ENCODE measurements around a stretch of chr3.

GRCh38 chr3:128424481-128425214 is 42.0 kb downstream of the DNAJB8 start:
- PRO-cap, result no peak

DNA sequence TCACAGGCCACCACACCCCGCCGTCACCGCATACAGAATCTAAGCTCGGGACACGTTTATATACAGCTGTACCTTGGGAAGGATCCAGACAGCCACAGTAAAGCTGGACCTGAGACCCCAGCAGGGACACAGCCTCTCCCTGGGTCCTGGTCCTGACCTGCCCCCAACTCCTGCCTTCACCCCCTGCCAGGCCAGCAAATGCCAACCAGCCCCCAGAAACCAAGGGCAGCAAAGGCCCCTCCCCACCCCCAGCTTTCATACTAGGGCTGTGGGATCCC is 13.0 kb upstream of the DNAJB8 start:
- PRO-cap, result no peak

DNA sequence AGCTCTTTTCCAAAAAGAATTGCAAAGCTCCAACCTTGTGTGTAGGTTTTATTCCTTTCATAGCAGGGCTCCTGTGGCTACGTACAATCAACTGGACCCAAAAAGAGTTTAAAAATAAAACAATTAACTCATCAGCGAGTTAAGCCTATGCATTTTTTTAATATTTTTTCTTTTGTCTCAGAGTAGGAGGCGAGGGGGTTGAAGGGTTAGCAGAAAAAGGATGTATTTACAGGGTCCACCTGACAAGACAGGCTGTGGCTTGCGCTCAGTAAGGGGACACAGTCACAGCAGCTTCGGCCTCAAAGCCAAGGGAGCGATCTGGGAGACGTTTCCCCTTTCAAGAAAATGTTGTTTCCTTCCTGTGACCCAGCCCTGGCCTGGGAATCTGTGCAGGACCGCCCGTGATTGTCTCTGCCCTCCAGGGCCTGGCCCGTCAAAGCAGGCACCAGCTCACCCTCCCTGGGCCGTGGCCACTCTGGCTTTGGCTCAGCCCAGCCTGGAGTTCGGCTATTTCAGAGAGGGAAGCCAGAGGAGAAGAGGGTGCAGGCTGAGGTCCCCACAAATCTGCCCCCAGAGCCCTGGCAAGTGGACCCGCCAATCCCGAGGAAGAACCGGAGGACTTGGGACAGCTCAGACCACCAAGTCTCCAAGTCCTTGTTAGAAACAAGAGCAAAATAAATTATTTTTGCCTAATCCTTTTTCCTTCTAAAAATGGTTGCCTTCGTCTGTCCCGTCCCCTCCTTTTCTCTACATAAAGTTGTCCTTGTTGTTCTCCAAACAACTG is 12.8 kb downstream of the GATA2 start:
- PRO-cap, result no peak

DNA sequence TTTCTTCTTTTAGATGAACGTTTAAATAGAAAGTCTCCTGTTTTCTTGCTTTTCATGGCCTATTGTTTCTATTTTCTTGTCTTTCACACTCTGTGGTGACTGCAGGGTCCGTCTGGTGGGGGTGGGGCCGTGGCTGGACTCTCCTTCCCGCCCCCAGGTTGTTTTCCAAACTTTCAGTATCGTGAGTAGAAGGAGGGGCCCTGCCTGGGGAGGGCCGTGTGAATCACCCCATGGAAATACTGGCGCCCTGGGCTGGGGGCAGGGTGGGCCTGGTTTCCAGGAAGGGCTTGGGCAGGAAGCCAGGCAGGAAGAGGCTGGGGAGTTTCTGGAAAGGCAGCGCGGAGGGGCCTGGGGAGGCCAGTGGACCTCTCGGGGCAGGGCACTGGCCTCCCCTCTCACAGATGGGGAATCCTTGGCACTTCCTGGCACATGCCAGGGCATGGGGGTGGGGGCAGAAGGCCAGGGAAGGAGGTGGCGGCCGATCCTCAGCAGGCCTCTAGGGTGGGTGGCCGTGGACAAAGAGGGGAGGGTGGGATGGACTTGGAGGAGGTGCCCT is 56.3 kb upstream of the GATA2 start:
- PRO-cap, result no peak

GRCh38 chr3:128555132-128555995 is 62.4 kb upstream of the GATA2 start:
- PRO-cap, result unidirectional peak, minus-strand start at chr3:128555754

- PRO-cap, result no peak
Measured at GRCh38 chr3:128618455-128618850, 32.2 kb downstream of the RPN1 start.

DNA sequence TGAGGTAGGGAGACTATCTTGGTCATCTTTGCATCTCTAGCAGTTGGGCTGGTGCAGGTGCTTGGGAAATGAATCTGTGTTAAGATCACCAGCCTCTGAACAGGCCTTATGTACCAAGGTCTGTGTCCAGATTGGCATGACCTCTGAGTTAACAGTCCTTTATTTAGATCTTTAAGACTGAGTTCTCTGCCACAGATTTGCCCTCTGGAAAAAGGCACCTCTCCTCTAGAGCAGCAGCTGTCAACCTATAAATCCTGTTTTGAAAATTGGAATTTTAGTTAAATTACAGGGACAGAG is 35.4 kb downstream of the RAB7A start:
- PRO-cap, result no peak

DNA sequence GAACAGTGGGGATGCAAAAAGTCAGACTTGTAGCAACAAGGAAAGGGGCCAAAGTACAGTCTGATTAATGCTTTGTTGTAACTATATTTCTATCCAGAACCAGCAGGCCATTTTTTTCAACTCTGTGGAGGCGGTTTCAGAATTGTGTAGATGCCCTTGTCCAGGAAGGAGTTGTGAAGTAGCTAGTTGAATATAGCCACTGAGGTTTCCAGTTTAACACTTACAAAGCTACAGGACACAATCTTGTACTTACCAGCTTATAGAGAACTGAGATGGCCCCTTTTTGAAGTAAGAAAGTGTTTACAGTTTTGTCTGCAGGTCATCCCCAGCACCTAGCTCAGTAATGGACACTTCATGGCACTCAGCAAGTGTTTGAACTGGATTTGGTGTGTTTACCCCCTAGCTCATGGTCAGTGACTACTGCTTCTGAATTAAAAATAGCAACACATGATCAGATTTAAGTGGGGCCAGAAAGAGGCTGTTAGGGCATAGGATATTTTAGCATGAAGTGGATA is 54.3 kb downstream of the RAB7A start:
- PRO-cap, result no peak

DNA sequence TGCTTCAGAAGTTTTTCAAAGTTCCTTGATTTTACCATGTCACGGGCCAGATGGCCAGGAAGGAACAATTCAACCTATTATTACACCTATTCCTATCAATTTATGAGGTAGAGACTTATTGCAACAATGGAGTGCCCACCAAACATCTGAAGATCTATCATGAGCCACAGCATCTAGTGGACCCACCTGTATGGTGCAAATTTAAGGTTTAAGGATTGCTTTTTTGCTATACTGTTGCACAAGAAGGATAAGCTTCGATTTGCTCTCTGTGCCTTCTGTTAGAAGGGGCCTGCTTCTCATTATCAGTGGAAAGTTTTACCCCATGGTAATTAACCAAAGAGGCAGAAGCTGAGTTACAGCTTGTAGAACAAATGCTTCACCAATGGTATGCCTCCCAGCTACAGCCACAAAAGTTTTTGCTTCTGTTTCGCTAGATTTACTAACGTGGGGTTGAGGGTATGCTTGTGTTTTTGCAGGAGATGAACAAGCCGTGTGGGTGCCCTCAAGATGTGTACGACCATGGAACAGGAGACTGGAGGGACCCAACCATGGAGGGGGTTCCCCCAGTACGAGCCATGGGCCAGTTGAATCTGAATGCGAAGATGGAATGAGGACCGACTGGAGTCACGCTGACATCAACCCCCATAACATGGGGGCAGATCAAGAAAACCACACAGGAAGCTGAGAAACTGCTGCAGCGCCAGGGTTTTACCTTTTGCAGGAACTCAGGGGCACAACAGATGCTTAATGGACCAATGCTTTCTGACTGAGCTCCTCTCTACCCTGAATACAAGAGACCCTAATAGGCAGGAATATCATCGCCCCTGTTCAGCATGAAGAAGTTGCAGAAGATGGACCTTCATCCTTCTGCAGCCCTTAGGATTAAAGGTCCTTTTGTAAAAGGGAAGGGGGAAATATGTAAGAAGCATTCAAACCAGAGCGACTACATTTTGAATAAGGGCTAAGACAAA is 43.5 kb downstream of the ACAD9 start:
- PRO-cap, result no peak

DNA sequence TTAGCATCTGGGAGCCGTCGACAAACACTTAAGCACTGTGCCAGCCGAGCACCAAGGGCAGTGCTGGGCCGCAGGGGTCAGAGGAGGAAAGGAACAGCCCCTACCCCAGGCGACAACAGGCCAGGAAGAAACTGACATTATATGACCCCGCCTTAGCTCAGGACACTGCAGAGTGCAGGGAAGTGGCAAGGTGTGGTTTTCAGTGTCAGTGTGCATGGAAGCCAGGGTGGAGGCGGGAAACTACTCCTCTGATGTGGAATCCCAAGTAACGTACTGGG is 1.8 kb downstream of the EFCC1 start:
- PRO-cap, result no peak

DNA sequence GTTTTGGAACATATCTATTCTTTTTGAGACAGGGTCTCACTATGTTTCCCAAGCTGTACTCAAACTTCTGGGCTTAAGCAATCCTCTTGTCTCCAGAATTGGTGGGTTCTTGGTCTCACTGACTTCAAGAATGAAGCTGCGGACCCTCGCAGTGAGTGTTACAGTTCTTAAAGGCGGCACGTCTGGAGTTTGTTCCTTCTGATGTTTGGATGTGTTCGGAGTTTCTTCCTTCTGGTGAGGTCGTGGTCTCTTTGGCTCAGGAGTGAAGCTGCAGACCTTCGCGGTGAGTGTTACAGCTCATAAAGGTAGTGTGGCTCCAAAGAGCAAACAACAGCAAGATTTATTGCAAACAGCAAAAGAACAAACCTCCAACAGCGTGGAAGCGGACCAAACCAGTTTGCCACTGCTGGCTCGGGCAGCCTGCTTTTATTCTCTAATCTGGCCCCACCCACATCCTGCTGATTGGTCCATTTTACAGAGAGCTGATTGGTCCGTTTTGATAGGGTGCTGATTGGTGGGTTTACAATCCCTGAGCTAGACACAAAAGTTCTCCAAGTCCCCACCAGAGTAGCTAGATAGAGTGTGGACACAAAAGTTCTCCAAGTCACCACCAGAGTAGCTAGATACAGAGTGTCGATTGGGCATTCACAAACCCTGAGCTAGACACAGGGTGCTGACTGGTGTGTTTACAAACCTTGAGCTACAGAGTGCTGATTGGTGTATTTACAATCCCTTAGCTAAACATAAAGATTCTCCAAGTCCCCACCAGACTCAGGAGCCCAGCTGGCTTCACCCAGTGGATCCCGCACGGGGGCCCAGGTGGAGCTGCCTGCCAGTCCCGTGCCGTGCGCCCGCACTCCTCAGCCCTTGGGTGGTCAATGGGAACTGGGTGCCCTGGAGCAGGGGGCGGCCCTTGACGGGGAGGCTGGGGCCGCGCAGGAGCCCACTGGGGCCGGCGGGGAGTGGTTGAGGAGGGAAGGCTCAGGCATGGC is 7.2 kb downstream of the GP9 start:
- PRO-cap, result no peak

DNA sequence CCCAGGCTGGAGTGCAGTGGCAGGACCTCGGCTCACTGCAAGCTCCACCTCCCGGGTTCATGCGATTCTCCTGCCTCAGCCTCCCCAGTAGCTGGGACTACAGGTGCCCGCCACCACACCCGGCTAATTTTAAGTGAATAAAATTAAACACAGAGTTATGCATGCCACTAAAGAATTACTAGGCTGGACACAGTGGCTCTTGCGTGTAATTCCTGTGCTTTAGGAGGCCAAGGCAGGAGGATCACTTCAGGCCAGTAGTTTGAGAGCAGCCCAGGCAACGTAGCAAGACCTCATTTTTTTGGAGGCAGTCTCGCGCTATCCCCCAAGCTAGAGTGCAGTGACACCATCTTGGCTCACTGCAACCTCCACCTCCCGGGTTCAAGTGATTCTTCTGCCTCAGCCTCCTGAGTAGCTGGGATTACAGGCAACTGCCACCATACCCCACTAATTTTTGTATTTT is 4.7 kb upstream of the ISY1 start:
- PRO-cap, result no peak

DNA sequence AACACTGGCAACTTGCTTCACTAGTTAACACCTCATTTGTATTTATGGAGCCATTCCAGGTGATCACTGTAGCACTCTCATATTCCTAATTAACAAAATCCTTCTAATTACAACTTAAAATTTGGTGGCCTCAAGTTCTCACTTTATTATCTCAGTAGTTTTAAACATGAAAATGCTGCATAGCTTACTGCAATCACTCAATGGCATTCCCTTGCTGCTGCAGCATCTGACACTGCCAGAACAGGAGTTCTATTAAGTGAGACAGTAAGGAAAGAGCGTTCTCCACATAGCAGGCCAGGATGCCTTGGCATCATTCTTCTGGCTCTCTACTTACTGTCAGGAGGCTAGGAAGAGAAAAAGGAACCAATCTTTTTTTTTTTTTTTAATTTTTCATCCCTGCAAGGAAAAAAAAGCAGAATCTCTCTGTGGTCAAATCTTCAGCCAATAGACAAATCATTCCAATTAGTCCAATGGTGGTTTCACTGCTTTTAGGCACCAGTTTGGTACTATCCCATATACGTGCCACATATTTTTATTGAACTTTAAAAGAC is 3.2 kb downstream of the CNBP start:
- PRO-cap, result no peak

GRCh38 chr3:129183982-129184250 is 220 bp upstream of the CNBP start:
- PRO-cap, result bidirectional peak, plus-strand start at chr3:129184113, minus-strand start at chr3:129183896

DNA sequence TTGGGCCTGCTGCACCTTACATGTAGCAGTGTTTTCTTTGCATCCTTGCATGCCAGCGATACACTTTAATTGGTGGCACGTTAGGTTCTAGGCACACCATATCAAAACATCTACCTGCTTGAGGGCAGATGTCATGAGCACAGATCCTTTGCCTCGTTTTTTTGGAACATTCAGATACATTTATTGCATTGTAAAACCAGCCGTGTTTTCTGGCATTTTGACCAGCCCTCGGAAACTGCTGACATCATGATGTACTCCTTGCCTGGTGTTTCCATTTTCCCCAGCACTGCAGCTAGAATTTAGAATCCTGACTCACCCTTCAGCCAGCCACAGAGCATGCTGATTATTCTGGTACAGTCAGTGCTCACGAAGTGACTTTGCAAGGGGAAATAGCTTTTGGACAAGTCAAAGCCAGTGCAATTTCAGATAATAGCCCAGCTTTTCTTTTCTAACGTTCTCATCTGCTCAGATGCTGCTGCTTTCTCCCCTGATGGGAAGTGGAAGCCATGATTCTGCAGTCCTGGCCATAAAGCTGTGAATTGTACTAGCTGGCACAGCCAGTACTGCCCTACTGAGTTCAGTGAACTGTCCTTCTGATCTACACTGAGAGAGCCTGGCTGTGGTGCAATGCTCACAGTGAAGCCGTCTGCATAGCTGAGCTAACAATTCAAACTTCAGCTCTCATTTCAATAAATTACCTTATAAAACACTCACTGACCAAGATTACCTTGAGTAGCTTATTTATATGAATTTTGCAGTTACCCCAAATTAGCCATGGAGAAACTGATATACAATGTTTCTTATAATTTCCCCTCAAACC is 12.1 kb upstream of the CNBP start:
- PRO-cap, result no peak

DNA sequence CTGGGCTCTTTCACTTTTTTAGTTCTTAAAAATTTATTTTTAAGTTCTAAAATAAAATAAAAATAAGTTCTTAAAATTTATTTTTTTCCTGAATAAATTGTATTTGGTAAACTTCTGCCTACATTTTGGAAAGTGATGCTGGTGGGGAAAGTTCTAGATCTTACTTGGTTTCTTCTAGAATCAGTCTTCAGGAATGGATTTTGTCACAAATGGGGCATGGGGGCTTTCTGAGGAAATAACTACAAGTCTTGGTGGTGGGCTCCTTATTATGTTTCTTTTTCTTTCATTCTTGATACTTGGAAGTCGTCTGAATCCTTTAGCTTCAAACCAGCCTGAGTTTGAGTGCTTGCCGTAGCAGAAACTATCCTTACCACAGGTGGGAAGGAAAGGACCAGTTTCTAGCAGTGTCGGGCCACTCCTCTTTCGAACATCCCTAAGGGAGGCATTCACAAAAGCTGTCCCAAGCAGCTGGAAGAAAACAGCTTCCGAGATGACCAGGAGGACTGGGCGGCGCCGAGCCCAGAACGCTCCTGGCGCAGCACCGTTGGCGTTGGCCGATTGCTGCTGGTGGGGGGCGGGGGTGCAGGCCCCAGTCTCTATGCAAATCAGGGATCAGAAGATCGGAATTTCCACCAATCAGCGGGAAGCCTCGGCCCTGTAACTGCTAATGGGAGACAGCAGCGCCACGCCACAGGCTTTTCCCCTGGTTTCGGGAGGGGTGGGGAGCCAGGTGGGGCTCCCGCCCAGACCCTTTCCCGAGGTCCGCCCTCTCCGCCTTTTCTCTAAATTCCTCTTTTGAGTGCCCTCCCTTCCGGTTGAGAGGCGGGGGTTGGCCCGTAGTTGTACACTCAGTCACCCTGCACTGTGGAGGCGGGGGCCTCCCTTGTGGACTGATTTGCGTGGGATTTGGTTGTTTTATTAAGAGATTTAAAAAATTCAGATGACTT is 10.6 kb downstream of the H1-10 start:
- PRO-cap, result bidirectional peak, plus-strand start at position 522 of the sequence, minus-strand start at position 532 of the sequence

DNA sequence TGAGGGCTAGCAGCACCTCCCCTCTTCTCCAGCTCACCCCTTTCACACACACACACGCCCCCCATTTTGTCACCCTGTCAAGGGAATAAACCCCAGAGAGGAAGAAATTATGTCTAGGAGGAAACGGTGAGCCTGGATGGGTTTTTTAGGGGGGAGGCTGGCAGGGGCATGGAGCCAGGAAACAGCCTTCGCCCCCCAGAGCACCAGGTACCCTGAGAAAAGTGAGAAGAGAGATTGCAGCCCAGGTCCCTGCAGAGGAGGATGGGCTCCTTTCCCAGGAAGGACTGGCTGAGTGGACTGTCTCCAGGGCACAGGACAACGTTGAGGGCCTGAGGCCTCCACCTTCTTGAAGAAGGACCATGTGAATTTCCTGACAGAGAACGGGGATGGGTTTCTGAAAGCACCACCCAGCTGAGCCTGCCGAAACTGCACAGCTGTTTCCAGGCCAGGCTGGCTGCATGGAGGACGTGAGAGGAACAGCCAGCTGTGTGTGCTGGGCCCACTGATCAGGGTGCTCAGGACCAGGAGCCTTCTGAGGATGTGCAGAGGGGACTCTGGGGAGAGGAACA is 1.6 kb upstream of the H1-10 start:
- PRO-cap, result no peak

DNA sequence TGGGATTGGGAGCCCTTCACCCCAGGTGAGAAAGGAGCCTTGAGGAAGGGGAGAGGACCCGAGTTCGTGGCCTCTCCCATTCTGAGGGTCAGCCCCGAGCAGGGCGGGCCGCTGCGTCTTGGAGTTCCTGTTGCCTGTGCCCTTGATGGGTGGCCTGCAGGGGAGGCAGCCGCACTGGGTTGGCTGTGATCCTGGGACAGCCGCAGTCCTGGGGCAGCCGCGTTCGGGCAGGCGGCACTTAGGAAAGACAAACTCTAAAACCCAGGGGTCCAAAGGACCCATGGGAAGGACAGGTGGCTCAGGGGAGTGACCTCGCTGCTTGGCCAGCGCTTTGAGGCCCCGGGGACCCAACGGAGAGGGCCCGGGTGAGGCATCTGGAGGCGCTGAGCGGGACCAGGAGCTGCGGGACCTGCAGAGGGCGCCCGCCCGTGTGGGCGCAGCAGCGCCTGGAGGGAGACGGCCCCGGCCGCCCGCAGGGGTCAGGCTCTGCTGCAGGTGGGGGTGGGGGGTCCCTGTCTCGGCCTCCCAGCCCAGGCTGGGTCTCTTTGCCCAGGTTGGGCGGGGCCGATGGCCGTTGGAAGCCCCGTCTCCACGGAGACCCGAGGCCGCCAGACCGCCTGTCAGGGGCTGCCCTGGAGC is 27.7 kb upstream of the H1-10 start:
- PRO-cap, result unidirectional peak, plus-strand start at position 79 of the sequence

DNA sequence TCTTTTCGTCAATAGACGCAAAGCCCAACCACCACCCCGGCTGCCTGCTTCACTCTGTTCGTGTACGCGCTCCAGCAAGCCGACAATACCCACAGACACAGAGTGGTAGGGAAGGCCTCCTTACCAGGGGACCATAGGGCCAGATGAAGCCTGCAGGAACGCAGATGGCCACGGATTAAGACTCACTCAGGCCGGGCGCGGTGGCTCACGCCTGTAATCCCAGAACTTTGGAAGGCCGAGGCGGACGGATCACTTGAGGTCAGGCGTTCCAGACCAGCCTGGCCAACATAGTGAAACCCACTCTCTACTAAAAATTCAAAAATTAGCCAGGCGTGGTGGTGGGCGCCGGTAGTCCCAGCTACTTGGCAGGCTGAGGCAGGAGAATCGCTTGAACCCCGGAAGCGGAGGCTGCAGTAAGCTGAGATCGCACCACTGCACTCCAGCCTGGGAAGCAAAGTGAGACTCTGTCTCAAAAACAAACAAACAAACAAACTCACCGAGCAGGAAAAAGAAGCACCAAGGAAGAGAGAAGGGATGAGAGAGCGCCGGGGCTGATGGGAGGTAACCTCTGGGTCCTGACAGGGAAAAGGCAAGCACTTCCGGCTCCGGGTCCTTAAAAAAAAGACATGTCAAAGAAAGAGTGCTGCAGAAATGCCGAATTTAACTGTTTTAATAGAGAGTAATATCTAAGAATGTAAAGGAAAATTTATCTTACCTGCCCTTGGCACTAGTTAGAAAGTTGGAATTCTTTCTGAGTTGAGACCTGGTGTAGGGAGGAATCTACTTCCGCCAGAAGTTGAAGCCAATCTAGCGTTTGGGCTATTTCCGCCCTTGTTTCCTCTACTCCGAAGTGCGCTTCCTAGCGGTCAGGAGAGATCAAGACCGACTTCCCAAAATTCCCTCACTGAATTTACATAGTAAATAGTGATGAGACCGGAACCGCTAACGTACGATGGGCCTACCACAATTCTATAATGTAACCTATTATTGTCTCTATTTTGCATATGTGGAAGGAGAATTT is 29.2 kb downstream of the EFCAB12 start:
- PRO-cap, result unidirectional peak, minus-strand start at position 458 of the sequence; unidirectional peak, plus-strand start at position 915 of the sequence

DNA sequence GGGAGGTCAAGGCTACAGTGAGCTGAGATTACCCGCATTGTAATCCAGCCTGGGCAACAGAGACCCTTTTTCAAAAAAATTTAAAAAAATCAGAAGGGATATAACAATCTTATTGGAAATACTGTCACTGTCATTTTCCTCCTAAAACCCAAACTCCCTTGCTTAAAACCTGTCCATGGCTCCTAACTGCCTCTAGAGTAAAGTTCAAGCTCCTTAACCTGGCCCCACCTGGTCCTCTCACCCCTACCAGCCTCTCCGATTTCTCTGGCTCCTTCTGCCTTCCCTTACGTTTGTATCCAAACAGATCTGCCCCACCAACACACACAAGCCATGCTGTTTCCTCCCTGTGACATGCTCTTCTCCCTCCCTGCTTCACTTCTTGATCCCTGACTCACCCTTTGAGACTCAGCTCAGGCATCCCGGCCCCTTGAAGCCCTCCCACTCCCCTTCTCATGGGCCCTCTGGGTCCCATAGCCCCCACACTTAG is 4.8 kb downstream of the EFCAB12 start:
- PRO-cap, result no peak